Measurements from ENCODE around the gene PCYT2.

GRCh38 chr17:81508970-81509965, 3.3 kb downstream of the ACTG1 start:
- PRO-cap, result unidirectional peak, minus-strand start at chr17:81509288
- RAMPAGE, long total RNA, 4 experiments, result no peak in any of the 4 experiments

DNA sequence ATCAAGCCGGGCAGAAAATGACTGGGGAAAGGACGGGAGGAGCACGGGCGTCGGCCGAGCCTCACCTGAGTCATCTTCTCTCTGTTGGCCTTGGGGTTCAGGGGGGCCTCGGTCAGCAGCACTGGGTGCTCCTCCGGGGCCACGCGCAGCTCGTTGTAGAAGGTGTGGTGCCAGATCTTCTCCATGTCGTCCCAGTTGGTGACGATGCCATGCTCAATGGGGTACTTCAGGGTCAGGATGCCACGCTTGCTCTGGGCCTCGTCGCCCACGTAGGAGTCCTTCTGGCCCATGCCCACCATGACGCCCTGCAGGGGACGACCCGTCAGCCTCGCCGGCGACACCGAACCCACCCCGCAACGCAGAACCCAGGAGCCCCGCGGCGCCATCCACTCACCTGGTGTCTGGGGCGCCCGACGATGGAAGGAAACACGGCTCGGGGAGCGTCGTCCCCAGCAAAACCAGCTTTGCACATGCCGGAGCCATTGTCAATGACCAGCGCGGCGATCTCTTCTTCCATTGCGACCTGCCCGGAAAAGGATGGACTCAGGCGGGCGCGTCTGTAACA, 679 bp downstream of the ACTG1 start:
- PRO-cap, result bidirectional peak, plus-strand start at position 389 of the sequence, minus-strand start at position 152 of the sequence
- RAMPAGE, long total RNA, 4 experiments, result no peak in any of the 4 experiments

GRCh38 chr17:81517381-81518171, 5.0 kb upstream of the ACTG1 start:
- PRO-cap, result no peak
- RAMPAGE, long total RNA, 4 experiments, result no peak in any of the 4 experiments

DNA sequence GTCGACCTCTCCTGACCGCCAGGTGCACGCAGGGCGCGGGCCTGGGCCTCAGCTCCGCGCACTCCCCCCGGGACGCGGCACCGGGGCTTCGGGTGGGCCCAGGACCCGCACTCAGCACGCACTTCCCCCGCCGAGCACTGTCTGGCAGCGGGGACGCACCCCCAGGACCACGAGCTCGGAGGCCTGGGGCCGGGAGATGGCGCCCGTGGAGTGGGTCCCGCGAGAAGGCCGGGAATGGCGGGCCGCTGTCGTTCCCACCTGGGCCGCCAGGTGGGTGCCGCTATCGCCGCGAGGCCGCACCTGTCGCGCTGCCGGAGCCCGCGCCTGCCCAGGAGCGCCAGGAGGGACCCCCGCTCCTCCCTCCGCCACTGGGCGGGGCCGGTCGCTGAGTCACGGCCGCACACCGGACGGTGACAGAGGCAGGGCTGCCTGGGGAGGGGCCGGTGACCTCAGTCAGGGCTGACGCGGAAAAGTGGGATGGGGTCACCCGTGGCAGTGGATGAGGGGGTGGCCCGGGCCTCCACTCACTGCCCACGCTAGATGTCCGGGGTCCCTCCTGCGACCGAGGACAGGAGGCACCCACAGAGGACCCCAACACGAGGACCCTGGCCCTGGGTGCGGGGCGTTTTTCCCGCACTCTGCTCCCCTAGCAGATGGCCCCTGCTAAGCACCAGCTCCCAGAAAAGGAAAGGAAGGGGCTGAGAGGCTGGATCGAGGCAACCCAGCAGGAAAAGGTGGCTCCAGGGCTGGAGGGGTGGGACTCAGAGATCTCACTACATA, 6.8 kb upstream of the ACTG1 start:
- PRO-cap, result no peak
- RAMPAGE, long total RNA, 4 experiments, result no peak in any of the 4 experiments

DNA sequence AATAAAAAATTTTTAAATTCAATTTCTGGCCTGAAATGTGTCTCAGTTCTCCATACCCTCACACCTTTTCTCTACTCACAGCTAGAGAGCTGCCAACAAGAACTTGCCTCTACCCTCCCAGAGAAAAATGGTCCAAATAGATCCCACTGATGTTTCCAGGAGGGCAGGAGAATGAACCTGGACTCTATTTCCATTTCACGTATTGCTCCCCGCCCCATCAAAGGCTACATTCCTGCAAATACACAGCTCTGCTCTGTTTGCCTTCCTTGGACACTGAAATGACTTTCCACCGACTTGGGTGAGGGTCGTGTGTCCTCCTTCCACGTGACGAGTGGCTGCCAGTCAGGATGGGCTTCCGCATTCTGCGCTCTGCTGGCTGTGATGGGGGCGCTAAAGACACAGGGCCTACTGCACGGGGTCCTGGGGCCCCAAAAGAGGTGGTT, 21.5 kb upstream of the FAAP100 start:
- PRO-cap, result no peak
- RAMPAGE, long total RNA, 4 experiments, result start-site peak on the minus strand in 1 of 4 experiments, centred at position 267 of the sequence, 5 reads per replicate

DNA sequence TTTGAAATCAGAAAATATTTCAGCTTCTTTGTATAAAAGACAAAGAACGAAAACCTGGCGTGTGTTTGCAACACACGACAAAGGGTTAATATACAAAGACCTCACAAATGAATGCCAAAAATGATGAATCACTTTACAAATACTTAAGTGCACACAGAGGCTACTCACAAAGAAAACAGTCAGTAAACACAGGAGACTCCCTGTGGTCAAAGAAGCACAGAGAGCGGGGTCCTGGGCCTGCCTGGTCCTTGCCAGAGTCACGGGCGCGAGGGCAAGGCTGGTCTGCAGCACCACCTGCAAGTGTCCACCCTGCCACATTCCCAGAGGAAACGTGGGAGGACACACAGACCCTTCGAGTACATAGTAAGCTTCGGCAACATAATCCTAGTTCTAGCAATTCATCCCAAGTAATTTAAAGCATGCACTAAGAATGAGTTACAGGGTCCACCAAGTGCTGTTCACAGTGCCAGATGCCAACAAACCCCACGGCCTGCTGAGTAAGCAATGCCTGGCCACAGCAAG, 24.5 kb upstream of the FAAP100 start:
- PRO-cap, result no peak
- RAMPAGE, long total RNA, 4 experiments, result no peak in any of the 4 experiments

DNA sequence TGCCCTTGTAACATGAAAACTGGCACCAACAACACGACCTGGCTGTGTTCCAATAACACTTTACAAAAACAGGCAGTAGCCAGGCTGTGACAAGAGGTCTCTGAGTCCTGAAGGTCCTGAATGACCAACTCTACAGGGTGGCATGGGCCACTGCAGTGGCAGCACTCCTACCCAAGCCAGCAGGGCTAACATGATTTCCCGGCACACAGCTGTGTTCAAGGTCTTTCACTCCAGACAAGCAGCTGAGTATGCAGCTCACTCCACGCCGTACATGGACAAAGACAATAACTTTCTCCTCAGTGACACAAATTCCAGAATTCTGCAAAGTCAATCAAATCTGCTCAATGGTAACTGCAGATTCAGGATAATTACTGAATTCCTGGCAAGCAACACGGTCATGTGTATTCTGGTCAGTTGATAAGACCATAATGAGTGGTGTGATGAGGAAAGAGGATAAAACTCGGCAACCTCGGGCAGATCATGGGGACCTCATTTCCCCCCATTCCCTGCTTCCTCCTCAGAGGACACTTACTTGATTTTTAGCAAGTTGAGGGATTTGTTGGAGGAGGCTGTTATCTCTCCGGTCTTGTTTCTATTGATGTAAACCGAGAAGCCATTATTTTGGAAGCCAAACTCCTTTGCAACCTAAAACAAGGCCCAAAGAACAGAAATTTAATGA, 15.1 kb downstream of the NPLOC4 start:
- PRO-cap, result no peak
- RAMPAGE, long total RNA, 4 experiments, result no peak in any of the 4 experiments

DNA sequence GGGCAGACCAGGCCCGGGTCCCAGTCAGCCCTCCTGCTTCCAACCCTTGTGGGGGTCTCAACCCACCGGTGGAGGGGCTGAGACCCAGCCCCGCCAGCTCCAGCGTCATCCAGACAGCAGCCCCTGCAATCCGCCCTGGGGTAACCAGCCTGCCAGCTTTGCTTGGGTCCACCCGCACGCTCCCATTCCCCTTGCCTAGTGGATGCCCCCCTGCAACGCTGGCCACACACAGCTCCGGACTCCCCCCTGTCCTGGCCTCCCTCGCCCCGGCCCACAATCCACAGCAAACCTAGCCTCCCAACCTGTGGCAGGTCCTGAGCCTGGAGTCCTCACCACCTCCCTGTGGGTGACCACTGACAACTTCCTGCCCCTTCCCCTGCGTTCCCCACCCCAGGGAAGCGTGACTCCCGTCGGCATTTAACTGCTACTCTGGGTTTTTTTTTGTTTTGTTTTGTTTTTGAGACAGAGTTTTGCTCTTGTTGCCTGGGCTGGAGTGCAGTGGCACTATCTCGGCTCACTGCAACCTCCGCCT, 2.9 kb downstream of the PDE6G start:
- PRO-cap, result no peak
- RAMPAGE, long total RNA, 4 experiments, result no peak in any of the 4 experiments

DNA sequence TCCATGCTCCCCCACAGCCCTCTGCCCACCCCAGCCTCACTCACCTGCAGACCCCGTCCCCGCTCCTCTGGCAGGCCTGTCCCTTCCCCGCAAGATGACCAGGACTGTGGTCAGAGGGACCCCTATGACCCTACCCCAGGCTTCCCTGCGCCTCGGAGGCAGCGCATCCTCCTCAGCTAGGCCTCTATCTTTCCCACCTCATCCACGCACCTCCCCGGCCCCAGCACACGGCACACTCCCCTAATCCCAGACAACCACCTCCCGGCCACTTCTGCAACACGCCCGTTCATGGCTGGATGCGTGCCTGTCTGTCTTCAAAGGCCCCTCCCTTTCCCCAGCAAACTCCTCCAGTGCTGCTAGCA, 9.5 kb downstream of the MCRIP1 start:
- PRO-cap, result no peak
- RAMPAGE, long total RNA, 4 experiments, result no peak in any of the 4 experiments

DNA sequence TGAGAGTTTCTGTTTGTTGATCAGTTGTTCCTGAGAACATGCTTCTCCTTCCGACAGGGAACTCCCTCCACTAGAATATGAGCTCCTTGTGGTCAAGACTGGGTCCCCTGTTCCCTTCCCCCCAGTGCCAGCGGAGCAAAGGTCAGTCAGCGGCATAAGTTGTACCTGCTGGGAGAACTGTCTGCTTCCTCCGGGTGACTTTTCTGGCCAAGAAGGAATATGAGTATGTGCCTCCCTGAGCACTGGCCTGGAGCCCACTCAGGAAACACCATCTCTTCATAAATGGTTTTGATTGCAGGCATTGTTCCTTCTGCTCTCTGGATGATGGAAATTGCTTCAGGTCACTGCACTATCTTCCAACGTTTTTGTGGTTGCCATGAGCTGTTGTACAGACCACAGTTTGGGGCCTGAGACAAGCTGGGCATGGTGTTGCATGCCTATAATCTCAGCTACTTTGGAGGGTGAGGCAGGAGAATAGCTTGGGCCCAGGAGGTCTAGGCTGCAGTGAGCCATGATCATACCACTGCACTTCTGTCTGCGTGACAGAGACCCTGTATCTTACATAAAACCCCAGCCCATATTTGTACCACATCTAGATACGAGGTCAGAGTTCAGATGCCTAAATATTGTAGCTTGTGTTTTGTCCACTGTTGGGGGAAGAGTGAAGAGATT, 2.9 kb upstream of the P4HB start:
- PRO-cap, result no peak
- RAMPAGE, long total RNA, 4 experiments, result no peak in any of the 4 experiments

DNA sequence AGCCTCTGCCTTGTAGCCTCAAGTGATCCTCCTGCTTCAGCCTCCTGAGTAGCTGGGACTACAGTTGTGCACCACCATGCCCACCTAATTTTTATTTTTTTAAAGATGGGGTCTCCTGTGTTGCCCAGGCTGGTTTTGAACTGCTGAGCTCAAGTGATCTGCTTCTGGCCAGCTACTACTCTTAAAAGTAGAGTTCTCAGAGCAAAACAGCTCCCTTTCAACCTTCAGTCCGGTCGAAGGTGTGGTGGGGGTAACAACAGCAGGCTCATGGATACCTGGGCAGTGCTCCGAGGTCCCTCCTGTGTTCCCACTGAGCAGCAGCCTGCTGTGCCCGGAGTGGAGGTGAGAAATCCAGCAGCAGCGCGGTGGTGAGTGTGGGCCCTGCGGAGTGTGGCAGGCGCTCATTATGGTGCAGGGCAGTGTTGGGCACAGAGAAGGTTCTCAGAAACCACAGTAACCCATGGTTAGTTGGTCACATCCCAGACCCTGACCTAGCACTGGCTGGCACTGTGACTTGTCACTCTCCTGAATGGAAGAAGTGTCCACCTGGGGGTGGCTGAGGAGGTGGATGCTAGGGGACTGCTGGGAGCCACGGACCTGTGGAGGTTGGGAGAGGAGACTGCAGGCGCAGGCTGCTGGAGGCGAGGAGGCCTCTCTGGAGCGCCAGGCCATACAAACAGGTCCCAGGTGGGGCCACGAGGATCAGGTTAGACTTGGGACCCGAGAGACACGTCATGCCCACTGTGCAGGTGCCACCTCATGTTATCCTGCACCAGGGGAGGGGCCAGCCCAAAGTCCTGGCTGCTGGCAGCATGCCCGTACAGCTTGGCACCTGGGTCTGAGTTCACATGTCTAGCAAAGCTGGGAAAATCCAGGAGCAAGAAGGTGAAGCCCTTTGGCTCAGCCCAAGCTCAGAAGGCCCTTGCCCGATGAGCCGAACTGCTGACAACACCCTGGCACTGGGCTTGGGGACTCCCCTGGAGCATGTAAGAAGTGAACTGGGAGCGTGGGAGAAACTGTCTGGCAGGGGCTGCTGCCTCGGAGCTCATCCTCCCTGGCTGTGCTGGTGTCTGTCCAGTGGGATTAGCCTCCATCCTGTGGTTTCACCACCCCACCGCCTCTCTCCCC, 5.2 kb upstream of the P4HB start:
- PRO-cap, result no peak
- RAMPAGE, long total RNA, 4 experiments, result no peak in any of the 4 experiments

DNA sequence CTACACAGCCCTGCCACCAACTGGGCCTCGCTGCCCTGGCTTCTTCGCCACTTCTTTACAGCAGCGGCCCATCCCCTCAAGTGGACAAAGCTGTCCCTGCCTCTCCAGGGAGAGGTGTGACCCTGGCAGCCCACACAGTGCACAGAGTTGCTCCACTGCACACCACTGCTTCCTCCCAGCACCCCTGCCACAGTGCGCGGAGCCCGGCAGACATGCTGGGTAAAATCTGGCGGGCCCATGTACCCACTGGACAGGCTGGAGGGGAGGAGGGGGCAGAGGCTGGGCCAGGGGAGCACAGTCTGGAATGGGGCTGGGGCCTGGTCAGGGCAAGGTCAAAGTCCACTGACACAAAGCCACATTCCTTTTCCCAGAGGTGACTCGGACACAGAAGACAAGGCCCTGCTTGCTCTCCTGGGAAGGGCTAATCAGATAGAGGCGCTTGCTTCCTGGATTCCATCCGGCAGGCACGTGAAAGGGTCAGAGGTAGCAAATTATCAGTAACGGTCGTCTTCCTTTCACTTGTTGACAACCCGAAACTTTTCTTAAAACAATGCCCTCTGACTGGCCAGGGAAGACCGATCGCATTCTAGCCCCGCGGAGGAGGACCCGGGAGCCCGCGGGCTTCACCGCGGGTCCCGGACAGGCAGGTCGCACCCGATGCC, 832 bp downstream of the PCYT2 start:
- PRO-cap, result no peak
- RAMPAGE, long total RNA, 4 experiments, result no peak in any of the 4 experiments

DNA sequence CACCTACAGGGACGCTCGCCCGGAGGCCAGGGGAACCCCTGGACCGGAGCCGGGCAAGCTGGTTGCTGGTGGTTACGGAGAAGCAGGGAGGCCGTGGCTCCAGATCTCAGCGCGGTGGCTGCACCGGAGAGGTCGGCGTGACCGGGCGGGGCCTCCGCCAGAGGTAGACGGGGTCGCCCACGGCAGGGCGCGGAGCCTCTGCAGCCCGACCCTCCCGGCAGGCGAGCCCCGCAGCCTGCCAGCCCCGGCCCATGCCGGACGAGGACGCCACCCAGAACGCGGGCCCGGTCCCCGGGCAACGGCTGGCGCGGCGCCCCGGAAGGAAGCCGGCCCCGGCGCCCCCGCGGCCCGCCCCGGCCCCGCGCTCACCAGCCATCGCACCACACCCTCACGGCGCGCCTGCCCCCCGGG, 296 bp downstream of the PCYT2 start:
- PRO-cap, result no peak
- RAMPAGE, long total RNA, 4 experiments, result no peak in any of the 4 experiments

- PRO-cap, result unidirectional peak, minus-strand start at chr17:81911399
- RAMPAGE, long total RNA, 4 experiments, result no peak in any of the 4 experiments
Measured at GRCh38 chr17:81911309-81912138, at the start of gene PCYT2. PCYT2 (minus strand) TSS chr17:81911399.

DNA sequence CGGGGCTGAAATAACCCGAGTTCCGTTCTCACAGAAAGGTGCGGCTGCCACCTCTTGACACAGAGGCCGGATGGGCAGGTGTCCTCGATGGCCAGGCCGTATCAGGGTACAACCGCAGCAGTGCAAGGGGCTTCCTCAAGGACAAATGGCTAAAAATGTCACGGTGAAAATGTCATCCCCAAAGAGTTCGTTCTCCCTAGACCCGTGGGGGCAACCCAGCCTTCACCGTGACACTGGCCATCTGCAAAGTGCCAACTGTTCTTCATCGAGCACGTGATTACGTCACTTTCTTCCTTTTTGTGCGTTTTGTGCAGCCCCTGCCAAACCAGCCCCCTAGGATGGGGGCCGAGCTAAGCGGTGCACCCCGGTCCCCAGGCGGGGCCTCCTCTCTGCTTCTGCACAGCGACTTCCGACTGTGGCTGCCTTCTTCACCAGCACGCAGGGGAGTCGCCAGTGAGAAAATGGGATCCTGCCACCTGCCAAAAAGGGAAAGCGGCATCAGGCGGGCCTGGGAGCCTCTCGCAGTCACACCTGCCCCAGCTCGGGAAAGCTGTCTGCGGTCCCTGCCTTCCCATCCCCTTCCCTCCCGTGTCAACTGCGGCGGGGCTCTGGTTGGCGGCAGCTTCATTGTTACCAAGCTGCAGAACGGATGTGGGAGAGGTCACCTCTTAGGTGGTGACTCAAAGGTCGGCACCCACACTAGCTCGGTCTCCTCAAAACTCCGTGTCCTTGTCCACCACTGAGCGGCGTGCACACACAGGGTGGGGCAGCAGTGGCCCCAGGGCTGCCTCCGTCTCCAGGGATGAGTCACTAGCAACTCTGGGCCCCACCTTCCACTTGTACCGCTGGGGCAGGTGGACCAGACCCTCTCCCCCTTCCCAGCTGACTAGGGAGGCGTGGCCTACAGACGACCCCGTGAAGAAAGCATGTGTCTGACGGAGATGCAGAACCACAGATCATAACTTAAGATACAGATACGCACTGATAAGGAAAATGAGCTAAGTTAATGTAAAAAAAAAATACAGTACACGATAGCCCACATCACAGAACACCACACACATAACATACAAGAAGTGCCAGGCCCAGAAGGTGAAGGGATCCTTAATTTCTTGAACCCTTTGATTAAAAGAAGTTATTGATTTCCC, 1.3 kb upstream of the PCYT2 start:
- PRO-cap, result no peak
- RAMPAGE, long total RNA, 4 experiments, result no peak in any of the 4 experiments

GRCh38 chr17:81921182-81921822, 3.3 kb upstream of the SIRT7 start:
- PRO-cap, result no peak
- RAMPAGE, long total RNA, 4 experiments, result no peak in any of the 4 experiments

DNA sequence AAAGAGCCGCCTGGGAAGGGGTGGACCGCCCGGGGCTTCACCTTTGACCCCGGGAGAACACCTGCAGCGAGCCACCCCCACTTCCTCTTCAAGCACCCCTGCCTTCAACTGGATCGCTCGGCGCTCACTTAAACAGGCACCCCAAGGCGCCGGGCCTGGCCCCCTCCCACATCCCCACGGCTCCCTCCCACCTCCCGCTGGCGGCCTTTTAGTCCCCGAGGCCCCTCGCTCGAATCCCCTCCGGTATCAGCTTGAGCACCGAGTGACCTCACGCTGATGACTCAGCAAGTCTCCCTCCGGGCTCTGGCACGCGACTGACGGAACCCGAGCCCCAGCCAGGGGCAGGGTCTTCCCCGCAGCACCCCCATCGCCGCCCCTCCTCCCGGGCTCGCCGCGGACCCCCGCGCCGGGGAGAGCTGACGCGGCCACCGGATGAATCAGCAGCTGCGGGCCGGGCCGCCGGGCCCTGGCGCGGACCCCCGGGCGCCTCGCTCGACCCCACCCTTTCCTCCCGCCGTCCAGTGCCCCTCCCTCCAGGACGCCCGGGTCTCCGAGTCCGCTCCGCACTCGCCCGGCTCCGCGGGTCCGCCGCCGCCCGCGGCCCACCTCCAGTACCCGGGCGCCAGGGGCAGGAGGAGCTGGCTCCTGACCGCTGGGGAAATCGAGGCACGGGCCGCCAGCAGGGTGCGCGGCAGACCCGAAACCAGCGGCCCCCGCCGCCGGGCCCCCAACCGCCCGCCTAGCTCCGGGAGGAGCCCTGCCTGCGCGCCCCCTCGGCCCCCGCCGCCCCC, 650 bp downstream of the MAFG start:
- PRO-cap, result no peak
- RAMPAGE, long total RNA, 4 experiments, result no peak in any of the 4 experiments

- PRO-cap, result no peak
- RAMPAGE, long total RNA, 4 experiments, result no peak in any of the 4 experiments
Measured at GRCh38 chr17:81940518-81941612, 3.8 kb upstream of the PYCR1 start.

- PRO-cap, result unidirectional peak, plus-strand start at chr17:81976797
- RAMPAGE, long total RNA, 4 experiments, result no peak in any of the 4 experiments
Measured at GRCh38 chr17:81976208-81977308, 871 bp upstream of the ASPSCR1 start.

DNA sequence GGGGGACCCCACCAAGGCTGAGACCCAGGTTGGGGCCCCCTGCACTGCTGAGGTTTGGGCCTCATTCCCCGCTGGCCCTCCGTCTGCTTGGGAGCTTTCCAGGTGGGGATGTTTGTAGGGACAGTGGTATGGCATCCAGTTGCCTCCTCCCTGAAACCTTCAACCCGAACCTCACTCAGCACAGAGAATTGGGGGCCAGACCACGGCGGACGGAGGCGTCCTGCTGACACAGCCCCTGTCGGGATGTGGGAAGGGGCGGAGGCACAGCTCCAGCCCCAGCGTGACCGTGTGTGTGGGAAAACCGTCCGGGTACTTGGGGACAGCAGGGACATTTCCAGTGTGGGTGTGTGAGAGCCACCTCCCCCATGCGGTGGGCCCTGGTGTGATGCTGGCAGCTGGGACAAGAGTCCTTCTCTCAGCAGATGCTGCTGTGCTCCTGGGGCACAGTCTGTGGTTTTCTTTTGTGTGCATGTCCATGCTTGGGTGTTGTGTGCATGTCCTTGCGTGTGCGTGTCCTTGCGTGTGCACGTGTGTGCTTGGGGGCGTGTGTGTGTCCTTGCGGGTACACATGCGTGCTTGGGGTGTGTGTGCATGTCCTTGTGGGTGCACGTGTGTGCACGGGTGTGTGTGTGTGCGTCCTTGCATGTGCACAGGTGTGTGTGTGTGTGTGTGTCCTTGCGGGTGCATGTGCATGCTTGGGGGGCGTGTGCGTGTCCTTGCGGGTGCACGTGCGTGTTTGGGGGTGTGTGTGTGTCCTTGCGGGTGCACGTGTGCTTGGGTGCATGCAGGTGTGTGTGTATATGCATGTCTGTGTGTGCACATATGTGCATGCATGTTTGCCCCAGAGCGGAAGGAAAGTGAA, 16.9 kb downstream of the CENPX start:
- PRO-cap, result no peak
- RAMPAGE, long total RNA, 4 experiments, result no peak in any of the 4 experiments